A549 (cell line): ENCODE measurements around a stretch of chr6.

GRCh38 chr6:6736619-6737624 is 148.4 kb downstream of the LY86 start:
- PRO-cap, result no peak
CAGE:
- cytosol, long polyA plus RNA, result no peak
- long polyA plus RNA, result no peak
- nucleus, long polyA plus RNA, result no peak

DNA sequence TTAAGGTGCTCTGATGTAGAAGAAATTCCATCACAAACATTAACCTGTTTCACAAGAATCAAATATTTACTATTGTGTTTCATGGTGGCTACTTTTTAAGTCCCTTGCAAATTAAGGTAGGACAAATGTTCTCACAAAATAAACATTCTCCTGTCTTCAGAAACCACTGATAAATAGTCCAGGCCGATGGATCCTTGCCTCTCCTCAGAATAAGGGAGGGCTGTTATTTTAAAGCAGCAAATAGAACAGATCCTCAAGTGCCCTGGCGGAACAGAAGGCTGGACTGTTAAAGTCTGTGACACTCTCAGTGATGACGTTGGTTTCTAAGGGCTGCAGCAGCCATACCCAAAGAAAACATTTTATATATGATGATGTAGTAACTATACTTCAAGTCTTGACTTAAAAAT is 160.4 kb downstream of the LY86 start:
- PRO-cap, result no peak
CAGE:
- cytosol, long polyA plus RNA, result no peak
- long polyA plus RNA, result no peak
- nucleus, long polyA plus RNA, result no peak

DNA sequence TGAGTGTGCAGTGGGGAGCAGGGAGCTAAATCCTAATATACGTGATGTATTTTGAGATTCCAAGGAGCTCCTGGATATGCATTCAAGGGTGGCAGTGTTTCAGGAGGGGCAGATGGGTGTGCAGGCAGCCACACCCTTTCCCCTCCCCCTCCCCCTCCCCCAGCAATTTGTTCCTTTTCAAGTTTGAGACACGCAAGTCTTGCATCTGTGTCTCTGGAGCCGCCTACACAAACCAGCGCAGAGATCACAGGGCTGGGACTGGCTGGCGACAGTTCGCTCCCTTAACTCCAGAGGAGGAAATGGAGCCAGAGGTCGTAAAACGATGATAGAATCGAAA is 163.0 kb downstream of the LY86 start:
- PRO-cap, result no peak
CAGE:
- cytosol, long polyA plus RNA, result no peak
- long polyA plus RNA, result no peak
- nucleus, long polyA plus RNA, result no peak

DNA sequence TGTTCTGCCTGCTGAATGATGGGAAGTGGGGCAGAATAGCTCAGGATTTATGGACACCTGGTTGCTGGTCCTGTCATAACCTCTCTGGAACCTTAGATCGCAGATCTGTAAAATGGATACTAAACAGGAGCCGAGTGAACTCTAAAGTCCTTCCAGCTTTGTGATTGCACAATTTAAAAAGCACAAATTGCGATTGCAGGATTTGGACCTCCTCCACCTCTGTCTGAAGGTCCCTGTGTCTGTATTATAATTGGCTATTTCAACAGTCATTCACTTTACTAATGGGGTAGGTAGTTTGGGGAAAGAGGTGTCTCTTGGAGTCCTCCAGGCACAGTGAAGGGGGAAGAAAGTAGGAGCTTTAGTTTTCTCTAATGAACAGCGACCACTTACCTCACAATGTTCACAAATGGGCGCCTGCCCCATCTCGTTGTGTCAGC is 220.5 kb downstream of the LY86 start:
- PRO-cap, result no peak
CAGE:
- cytosol, long polyA plus RNA, result no peak
- long polyA plus RNA, result no peak
- nucleus, long polyA plus RNA, result no peak

GRCh38 chr6:6810952-6812190 is 222.9 kb downstream of the LY86 start:
- PRO-cap, result no peak
CAGE:
- cytosol, long polyA plus RNA, result no peak
- long polyA plus RNA, result no peak
- nucleus, long polyA plus RNA, result no peak

DNA sequence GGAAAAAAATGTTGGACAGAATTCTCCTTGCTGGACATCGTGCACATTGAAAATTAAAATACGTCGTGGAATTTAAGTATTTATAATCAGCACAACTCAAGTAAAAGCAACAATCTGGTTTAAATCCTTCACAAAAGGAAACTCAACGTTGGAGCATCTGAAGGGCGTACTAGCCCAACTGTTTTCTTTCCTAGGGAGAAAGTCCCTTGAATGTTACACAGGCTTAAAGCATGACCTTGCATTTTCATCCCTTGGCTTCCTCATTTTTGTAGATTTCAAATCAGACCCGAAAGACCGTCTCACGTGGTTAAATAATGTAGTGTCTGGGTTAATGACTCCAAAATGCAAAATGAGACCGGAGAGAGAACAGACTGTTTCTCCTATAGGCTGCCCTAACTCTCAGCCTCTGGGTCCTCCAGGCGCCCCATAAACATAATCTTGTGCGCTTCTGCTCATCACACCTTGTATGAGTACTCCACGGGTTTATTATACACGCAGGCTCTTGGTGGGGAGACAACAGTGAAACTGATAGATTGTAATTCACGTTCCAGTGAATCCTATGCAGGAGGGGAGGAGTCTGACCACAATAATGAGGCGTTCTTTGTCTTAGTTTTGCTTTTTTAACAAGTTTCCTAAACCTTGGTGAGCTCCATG is 249.1 kb upstream of the RREB1 start:
- PRO-cap, result no peak
CAGE:
- cytosol, long polyA plus RNA, result no peak
- long polyA plus RNA, result no peak
- nucleus, long polyA plus RNA, result no peak

- PRO-cap, result no peak
CAGE:
- cytosol, long polyA plus RNA, result no peak
- long polyA plus RNA, result no peak
- nucleus, long polyA plus RNA, result no peak
Observed at GRCh38 chr6:6927295-6928379, 180.1 kb upstream of the RREB1 start.

DNA sequence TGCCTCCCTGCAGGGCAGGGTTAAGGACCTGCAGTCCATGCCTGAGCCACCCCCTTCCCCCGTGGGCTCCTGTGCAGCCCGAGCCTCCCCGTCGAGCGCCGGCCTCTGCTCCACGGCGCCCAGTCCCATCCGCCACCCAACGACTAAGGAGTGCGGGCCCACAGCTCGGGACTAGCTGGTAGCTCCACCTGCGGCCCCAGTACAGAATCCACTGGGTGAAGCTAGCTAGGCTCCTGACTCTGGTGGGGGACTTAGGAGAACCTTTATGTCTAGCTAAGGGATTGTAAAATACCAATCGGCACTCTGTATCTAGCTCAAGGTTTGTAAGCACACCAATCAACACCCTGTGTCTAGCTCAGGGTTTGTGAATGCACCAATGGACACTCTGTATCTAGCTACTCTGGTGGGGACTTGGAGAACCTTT is 167.4 kb upstream of the RREB1 start:
- PRO-cap, result no peak
CAGE:
- cytosol, long polyA plus RNA, result no peak
- long polyA plus RNA, result no peak
- nucleus, long polyA plus RNA, result no peak

DNA sequence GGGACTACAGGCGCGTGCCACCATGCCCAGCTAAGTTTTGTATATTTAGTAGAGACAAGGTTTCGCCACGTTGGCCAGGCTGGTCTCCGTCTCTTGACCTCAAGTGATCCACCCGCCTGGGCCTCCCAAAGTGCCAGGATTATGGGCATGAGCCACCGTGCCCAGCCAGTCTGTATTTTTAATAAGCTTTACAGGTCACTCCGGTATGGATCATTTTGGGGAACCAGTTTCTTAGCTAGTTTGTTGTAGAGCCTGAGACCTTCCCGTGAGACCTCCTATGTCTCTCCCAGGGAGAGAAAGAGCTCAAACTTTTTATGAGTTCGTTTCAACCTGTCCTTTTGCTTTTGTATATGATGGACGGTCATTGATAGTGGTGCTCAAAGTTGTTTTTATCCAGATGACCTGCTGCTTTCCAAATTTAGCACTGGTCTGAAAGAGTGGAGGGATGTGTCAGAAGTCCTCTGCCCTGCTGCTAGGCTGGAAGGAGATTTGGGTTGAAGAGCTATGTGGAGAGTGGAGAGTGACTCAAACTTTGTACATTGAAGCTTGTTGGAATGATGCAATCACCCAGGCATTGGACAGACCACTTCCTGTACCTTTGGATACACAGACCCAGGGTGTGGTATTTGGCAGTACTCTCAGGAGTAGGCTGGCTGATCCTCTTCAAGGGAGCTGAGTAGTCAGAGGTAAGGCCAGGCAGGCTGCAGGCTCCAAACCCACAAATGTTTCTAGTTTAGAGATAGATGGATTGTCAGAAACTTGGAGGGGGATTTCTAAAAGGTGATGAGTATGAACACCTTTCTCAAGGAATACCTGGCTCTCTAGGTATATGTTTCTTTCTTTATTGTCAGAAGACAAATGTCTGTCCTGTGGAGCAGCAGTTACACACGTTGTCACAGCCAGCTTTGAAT is 49.5 kb upstream of the RREB1 start:
- PRO-cap, result no peak
CAGE:
- cytosol, long polyA plus RNA, result no peak
- long polyA plus RNA, result no peak
- nucleus, long polyA plus RNA, result no peak

GRCh38 chr6:7115249-7115990 is 7.7 kb downstream of the RREB1 start:
- PRO-cap, result unidirectional peak, minus-strand start at chr6:7115678
CAGE:
- cytosol, long polyA plus RNA, result no peak
- long polyA plus RNA, result no peak
- nucleus, long polyA plus RNA, result no peak

DNA sequence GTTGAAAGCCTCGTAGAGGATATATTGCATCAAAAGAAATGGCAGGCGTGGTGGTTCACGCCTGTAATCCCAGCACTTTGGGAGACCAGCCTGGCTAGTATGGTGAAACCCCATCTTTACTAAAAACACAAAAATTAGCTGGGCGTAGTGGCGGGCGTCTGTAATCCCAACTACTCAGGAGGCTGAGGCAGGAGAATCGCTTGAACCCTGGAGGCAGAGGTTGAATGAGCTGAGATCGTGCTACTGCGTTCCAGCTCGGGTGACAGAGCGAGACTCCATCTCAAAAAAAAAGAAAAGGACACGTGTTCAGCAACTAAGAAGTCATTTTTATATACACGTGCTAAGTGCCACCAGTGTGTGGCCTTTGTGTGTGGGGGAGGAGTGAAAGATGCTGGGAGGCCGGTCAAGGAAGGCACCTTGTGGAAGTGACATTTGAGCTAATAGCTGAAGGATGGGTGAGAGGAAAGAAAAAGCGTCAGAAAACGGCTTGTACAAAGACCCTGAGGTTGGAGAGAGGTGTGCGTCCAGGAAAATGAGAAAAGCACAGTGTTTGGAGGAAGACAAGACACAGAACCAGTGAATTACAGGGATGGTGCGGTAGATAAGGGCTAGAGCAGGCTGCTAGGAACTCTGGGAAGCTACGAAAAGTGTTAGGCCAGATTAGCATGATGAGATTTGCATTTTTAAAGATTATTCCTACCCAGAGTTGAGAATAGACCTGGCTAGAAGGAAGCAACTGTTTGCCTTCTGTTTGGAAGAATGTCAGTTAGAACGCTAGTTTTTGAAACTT is 11.5 kb downstream of the RREB1 start:
- PRO-cap, result no peak
CAGE:
- cytosol, long polyA plus RNA, result no peak
- long polyA plus RNA, result no peak
- nucleus, long polyA plus RNA, result no peak

- PRO-cap, result no peak
CAGE:
- cytosol, long polyA plus RNA, result no peak
- long polyA plus RNA, result no peak
- nucleus, long polyA plus RNA, result no peak
Observed at GRCh38 chr6:7129348-7129789, 21.6 kb downstream of the RREB1 start.

DNA sequence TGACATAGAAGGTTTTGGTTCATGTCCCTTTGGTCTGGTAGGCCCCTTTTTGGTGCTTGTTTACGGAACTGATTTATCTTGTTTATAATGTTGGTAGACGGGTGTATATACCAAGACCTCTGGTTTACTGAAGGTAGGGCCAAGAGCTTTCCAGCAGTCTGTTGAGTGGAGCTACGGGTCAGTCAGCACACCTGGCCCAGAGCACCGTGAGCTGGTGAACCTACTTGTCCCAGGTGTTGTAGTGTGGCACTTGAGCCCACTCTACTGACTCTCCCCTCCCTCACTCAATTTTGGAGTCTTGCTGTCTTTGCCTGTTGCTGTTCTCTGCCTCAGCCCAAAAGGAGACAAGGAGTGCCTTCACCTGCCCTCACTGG is 22.0 kb downstream of the RREB1 start:
- PRO-cap, result no peak
CAGE:
- cytosol, long polyA plus RNA, result no peak
- long polyA plus RNA, result no peak
- nucleus, long polyA plus RNA, result no peak

DNA sequence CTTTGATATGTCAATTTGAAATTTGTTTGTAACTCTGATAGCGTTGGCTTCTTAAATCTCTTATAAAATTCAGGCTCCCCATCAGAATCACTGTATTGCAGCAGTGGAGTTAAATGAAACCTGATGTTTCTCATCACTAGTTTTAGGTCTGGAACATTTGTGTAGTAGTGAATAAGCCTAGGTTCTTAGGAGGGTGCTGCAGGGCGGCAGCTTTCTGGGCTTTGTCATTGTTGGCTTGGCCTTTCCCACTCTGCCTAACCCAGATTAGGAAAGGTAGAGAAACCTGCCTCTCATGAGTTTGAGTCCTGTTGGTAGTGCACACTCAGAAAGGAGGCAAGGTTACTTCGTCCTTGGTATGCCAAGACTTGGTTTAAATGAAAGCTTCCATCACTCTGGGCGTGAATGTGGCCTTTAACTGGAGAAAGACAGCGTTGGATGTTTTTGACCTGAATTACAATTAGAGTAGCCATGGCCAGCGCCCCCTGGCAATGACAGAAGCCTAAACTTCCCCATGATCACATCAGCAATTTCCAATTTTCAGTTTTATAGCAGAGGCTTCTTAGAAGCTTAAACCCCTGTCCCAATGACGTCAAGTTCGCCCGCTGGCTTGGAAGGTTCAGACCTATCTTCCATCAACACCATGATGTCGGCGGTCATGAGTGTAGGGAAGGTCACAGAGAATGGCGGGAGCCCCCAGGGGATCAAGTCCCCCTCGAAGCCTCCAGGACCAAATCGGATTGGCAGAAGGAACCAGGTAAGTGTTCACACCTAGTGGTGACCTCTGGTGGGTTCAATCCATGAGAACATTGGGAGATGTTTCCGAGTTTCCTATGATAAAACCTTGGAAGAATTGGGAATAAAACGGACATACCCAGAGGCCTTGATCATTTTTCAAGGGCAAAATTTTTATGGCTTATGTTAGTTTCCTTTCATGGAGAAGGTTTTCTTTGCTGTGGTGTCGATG is 73.8 kb downstream of the RREB1 start:
- PRO-cap, result no peak
CAGE:
- cytosol, long polyA plus RNA, result no peak
- long polyA plus RNA, result no peak
- nucleus, long polyA plus RNA, result no peak

DNA sequence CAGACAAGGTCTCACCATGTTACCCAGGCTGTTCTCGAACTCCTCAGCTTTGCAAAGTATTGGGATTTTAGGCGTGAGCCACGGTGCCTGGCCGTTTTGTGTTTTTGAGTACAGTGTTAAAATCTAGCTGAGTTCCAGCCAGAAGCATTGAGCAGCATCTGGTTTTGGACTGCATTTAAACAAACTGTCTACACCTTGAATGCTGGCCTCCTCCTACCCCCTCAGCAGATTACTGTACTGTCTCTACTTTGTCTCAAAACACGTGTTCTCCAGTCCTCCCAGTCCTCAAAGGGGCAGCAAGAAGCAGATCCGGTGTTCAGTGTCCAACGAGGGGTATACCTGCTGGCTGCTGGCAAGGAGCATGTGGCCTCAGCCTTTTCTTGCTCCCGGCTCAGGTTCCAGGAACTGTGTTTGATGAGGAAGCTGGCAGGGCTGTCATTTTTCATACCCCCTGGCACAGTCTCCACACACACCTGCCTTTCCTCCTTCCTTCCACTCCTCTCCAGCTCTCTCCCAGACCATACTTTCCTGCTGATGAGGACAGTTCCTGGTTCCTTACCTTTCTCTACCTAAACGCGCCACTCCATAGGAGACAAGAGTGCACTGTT is 77.4 kb downstream of the SSR1 start:
- PRO-cap, result no peak
CAGE:
- cytosol, long polyA plus RNA, result no peak
- long polyA plus RNA, result no peak
- nucleus, long polyA plus RNA, result no peak

GRCh38 chr6:7250509-7251425 is 62.2 kb downstream of the SSR1 start:
- PRO-cap, result no peak
CAGE:
- cytosol, long polyA plus RNA, result no peak
- long polyA plus RNA, result no peak
- nucleus, long polyA plus RNA, result no peak

DNA sequence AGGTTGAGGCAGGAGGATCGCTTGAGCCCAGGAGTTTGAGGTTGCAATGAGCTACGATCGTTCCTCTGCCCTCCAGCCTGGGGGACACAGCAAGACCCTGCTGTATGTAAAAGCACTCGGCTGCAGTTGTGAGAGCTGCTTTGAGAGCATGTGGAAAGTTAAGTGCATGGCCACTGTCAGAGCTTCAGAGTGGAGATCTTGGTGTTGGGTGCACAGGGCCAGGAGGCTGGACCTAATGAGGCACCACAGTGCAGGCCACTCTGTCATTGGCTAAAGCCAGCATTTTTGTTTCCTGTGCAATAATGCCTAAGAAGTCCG is 60.7 kb downstream of the SSR1 start:
- PRO-cap, result no peak
CAGE:
- cytosol, long polyA plus RNA, result no peak
- long polyA plus RNA, result no peak
- nucleus, long polyA plus RNA, result no peak

GRCh38 chr6:7328115-7328655 is 15.2 kb upstream of the SSR1 start:
- PRO-cap, result no peak
CAGE:
- cytosol, long polyA plus RNA, result no peak
- long polyA plus RNA, result no peak
- nucleus, long polyA plus RNA, result no peak

GRCh38 chr6:7463700-7464287 is 74.2 kb downstream of the RIOK1 start:
- PRO-cap, result no peak
CAGE:
- cytosol, long polyA plus RNA, result no peak
- long polyA plus RNA, result no peak
- nucleus, long polyA plus RNA, result no peak

GRCh38 chr6:7468374-7469201 is 72.9 kb upstream of the DSP start:
- PRO-cap, result no peak
CAGE:
- cytosol, long polyA plus RNA, result no peak
- long polyA plus RNA, result no peak
- nucleus, long polyA plus RNA, result no peak